RPMI7951 (cell line): ENCODE data around the gene MEGF10.

GRCh38 chr5:124743934-124744278 is 2.5 kb downstream of the ZNF608 start:
- RAMPAGE, long total RNA = no peak

- RAMPAGE, long total RNA = no peak
These were observed 347.3 kb upstream of the ZNF608 start for GRCh38 chr5:125093741-125094195.

- RAMPAGE, long total RNA = no peak
These were observed 745.6 kb upstream of the ZNF608 start for GRCh38 chr5:125491949-125492461.

DNA sequence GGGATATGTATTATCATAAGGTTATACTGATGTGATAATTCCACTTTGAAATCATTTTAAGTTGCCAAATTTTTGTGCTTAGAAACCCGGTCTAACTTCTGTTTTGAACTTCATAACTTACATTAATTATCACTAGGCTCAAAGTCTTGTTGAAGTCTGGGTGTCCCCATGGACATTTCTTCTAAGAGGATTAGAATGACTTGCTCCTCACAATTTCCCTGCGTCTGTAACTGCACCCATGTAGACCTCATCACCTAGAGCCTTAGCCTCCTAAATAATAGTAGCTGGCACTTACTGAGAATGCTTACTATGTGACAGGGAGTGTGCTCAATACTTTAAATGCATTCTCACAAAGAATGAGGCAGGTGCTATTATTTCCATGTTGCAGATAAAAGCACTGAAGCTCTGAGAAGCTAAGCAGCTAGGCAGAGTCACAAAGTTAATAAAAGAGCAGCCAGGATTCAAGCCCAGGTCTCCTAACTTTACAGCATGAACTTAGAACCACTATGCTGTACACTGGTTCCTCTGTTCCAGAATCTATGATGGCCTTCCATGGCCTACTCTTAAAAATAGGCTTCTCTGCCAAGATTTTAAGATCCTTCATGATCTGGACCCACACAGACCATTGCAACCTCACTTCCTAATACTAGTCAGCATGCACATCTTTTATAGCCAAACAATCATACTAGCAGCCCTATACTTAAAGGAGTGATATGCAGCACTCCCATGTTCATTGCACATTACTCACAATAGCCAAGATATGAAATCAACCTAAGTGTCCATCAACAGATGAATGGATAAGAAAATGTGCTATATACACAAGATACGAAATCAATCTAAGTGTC is 1.5 kb downstream of the GRAMD2B start:
- RAMPAGE, long total RNA = no peak

DNA sequence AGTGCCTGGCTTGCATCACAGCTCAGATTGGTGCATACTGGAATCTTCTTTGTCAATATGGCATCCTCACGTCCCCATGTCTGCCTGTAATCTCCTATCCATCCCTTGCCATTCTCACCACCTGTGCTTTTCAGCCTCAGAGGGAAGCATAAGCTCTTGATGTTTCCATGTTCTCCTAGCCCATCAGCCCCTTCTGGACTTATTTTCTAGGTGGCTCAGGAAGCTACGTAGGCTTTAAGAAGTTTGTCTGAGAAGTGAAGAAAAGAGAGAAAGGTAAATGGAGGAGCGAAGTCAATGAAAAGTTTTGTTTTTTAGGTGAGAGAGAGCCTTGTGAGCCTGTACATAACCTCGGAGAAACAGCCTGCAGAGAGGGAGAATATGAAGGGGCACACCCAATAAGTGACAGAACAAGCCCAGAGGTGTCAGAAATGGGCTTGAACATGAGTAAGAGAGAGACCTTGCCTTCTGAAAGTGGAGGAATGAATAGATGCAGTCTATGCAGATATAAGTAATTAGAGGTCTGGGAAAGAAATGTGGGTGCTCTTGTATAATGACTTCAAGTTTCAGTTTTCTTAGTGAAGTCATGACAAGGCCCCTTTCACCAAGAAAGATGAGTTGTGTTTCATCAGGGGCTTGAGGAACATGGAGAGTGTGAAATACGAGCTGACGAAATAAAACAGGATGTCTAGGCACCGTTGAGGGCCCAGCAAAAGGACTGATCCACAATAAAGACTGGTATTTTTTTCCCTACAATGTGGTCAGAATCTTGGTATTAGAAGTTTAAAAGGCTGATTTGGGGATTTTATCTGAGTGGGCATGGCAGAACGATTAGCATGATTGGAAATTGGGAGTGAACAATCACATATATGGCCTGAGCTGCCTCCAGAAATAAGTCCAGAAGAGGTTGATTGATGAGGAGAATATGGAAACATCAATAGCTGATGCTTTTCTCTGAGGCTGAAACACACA is 15.0 kb downstream of the GRAMD2B start:
- RAMPAGE, long total RNA = no peak

DNA sequence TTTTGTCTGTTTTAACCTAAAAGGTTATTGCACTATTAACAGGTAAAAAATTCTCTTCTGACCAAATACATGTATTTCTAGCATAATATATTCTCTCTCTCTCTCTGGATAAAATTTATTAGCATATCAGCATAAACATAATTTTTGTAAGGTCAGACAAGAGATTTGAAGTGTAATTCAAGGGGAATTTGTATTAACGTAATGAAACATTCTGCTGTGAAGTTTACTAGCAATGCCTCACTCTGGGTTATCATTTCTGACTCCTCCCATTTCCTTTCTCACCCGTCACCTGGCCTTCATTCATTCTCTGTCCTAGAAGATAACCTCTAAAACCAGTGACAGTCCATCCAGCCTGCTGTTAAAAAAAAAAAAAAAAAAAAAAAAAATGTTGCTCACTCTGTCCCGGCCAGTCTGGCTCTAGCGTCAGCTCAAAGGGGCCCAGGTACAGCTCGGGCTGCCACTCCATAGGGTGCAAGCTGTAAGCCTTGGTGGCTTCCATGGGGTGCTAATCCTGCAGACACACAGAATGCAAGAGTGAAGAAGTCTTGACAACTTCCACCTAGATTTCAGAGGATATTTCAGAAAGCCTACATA is 27.2 kb downstream of the GRAMD2B start:
- RAMPAGE, long total RNA = no peak

DNA sequence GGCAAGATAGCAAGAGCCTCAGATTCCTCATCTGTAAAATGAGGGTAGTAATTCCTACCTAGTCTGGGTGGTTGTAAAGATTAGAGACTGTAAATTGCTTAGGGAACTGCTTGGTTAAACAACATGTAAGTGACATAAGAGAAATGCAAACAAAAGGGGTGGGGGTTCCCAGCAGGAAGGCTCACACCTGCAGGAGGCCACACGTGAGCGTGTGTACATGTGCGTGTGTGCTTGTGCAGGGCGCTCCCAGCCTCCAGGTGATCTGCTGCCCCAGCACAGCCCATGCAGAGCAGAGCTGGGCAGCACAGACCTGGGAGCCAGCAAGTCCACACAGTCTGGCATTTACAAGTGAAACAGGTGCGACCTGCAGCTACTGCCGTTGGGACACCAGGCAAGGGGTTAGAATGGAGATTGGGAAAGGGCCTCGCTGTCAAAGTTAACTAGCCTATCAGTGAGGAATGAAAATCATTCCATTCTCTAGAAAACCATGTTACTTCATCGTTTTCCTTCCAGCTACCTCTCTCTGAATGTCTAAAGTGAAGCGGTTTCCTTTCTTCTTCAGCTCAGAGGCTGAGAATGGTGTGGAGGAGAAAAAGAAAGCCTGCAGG is 41.8 kb downstream of the GRAMD2B start:
- RAMPAGE, long total RNA = no peak

DNA sequence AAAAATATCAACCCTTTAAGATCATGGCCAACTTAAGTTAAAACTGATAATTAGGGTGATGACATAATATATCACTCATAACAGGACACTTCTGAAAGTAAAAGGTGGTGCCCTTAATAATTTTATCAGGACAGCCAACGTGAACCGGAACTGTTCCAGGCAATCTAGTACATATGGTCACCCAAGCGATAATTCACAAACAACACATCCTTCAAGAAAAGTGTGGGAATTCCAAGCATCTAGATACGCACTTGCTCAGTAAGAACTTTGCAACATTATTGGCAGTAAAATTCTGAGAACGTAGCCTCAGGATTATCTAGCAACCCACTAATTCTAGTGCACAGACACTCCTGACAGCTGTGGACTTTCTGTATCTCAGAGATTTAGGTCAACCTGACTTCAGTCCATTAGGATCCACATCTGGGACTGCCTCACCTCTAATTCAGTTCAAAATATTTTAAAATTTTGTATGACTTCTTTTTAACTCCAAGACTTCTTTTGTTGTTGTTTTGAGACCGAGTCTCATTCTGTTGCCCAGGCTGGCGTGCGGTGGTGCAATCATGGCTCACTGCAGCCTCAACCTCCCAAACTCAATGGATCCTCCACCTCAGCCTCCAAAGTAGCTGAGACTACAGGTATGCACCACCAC is 85.6 kb downstream of the ALDH7A1 start:
- RAMPAGE, long total RNA = no peak

- RAMPAGE, long total RNA = no peak
These were observed 75.9 kb downstream of the ALDH7A1 start for GRCh38 chr5:126519036-126519547.

- RAMPAGE, long total RNA = no peak
These were observed 2.8 kb downstream of the PHAX start for GRCh38 chr5:126603333-126604068.

DNA sequence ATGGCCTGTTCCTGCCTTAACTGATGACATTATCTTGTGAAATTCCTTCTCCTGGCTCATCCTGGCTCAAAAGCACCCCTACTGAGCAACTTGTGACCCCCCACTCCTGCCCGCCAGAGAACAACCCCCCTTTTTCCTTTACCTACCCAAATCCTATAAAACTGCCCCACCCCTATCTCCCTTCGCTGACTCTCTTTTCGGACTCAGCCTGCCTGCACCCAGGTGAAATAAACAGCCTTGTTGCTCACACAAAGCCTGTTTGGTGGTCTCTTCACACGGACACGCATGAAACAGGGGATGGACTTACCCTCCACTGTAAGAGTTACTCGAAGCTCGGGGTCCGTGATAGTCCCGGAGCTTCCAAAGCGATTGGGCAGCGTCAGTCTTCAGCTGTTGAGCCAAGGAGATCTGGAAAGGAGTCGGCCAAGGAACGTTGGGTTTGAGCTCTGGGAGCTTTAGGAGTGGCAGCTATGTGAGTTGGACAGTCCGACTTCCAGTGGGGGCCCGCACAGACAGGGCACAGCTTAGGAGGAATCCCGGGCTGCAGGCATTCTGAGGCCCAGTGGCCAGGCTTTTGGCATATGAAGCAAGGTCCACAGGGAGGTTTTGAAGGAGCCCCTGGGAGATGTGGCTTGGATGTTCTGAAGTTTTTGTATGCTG is 41.8 kb downstream of the TEX43 start:
- RAMPAGE, long total RNA = no peak

DNA sequence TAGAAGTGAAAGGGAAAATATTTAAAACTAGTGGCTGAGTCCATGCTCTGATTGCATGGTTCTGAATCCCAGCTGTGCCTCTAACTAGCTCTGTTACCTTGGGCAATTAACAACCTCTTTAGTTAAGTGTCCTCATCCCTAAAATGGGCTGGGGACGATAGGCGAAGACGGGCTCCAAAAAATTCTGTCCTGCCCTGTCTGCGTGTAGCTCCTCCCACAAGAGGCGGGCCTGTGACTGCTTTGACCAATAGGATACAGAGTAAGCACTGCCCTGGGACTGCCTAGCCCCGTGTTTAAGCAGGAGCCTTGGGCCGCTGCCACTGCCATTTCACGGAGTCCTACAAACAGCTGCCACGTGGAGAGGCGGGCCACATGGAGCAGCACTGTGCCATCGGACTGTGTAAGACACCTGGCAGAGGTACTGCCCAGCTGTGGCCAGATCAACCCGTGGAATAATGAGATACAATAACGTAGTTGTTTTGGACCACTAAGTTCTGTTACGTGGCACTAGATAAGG is 87.0 kb downstream of the LMNB1 start:
- RAMPAGE, long total RNA = no peak

- RAMPAGE, long total RNA = no peak
These were observed 111.0 kb downstream of the MARCHF3 start for GRCh38 chr5:126919108-126920092.

DNA sequence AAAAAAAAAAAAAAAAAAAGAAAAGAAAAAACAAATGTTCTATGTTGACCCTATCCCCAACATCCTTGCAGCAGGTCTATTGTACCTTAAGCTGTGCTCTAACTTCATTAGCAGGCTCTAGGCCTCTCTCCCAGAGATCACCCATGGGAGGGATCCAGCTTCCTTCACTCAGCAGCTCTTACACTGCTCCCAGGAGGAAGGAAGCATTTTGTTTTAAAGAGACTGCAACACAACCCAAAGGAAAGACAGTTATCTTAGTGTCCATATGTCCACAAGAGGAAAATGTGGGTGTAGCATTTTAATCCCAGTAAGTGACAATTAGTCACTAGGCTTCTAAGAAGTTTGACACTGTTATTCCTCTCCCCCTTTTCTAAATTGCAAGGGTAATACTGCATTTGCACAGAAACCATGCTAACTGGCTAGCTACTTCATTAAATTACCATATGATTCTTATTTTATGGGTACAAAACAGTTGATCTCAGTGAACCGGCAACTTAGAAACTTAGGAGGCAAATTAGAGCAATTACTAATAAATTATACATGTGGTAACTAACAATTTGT is 58.8 kb downstream of the MARCHF3 start:
- RAMPAGE, long total RNA = no peak

GRCh38 chr5:127028510-127029419 is 1.6 kb downstream of the MARCHF3 start:
- RAMPAGE, long total RNA = no peak

DNA sequence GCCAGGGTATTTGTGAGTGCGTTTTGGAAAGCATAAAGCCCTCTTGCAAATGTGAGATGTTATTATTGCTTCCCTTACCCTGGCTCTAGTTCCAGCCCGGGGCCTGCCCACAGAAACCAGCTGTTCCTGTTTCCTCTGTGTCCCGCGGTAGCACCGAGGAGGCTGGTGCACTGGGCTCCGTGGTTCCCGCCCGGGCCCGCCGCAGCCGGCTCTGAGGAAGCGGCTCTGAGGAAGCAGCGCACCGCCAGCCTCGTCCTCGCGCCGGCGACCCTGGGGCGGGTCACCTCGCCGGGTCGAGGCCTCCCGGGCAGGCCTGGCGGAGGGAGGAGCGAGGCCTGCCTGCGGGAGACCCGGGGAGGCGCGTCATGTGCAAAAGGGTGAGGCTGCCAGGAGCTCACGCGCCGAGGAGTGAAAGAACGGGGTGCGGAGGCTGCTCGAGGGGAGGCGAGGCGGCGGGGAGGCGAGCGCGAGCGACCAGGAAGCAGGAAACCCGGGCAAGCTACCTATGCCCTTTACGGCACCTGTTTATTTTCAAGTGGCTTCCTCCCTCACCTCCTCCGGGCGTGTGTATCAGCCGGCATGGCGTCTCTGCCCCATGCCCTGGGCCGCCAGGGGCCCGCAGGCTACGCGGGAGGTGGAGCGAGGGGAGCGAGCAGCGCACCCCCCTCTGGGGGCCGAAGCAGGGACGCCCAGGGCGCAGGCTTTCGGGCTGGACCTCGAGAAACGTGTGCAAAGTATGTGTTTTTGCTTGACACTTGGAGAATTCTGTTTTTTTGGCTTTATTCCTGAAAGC is 61.2 kb upstream of the MEGF10 start:
- RAMPAGE, long total RNA = no peak

DNA sequence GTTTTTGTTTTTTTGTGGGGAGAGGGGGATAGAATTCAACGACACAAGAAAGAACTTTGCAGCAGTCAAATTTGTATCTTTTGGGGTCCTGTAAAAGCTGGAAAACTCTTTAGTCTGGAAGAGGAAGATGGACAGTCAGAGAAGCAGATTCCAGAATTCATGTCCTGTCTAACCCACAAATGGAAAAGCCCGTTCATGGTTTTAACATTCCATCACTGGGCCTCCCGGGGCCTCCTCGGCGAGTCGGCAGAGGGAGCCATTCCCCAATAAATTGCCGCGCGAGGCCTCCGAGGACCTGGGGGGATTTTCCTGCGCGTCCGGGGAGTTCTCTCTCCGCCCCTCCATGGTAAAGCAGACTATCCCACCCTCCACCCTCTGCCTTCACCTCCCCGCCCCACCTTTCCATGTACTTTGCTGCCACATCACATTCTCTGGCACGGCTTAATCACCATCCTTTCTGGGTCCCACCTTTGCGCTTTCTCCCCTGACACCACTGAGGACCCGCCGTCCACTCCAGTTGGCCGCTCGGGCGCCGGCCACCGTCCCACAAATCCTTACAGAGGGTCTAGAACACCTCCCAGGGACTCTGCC is 641 bp upstream of the MEGF10 start:
- RAMPAGE, long total RNA = no peak

GRCh38 chr5:127290451-127290965 is at the start of gene MEGF10:
Gene MEGF10 (plus strand): TSS chr5:127290796.
- RAMPAGE, long total RNA = no peak

- RAMPAGE, long total RNA = no peak
These were observed 49.5 kb downstream of the CCDC192 start for GRCh38 chr5:127752374-127753427.

GRCh38 chr5:128018647-128019364 is 64.8 kb upstream of the SLC12A2 start:
- RAMPAGE, long total RNA = no peak